ENCODE measurements around a stretch of chr4.

DNA sequence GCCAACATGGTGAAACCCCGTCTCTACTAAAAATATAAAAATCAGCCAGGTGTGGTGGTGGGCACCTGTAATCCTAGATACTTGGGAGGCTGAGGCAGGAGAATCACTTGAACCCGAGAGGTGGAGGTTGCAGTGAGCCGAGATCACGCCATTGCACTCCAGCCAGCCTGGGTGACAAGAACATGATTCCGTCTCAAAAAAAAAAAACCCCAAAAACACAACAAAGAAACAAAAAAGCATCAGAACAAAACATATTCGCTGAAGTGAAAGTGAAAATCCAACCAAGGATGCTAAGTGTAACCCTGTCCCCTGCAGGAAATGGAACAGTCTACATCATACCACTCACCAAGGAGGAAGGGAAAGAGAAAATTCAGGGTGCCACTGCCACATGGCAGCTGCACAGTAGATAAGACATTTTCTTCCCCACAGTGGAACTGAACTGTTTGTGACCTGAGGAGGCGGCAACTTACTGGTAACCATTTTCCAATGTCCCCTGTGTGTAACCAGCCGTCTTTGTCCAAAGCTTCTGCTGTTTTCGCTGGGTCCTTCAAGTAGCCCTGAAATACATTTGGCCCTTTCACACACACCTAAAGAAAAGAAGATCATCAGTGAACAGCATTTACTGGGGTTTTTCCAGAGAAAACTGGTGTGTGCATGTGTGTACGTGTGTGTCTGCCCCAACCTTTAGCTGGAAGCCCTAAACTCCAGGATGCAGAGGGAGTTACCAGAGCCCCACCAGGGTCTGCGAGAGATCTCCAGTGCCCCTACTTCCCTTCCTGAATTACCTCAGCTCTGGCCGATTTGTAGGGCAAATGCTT is 28.2 kb upstream of the CENPU start:
- RAMPAGE, long total RNA: no peak
- RRBS, 2 experiments: no CpG with 5 or more reads among the region's 12 CpGs
CAGE:
- cytosol, long polyA minus RNA: no peak
- cytosol, long polyA plus RNA: no peak
- long polyA plus RNA: no peak
- nucleolus, long total RNA: no peak
- nucleus, long polyA plus RNA: no peak
- nucleus, long total RNA: no peak

- RAMPAGE, long total RNA: no peak
- RRBS, 2 experiments: no CpG with 5 or more reads among the region's 12 CpGs
CAGE:
- cytosol, long polyA minus RNA: start-site peak on the minus strand at chr4:184776613-184776620, 41 reads
- cytosol, long polyA plus RNA: no peak
- long polyA plus RNA: no peak
- nucleolus, long total RNA: no peak
- nucleus, long polyA plus RNA: no peak
- nucleus, long total RNA: no peak
Measured at GRCh38 chr4:184776296-184777027, 42.6 kb upstream of the CENPU start.

DNA sequence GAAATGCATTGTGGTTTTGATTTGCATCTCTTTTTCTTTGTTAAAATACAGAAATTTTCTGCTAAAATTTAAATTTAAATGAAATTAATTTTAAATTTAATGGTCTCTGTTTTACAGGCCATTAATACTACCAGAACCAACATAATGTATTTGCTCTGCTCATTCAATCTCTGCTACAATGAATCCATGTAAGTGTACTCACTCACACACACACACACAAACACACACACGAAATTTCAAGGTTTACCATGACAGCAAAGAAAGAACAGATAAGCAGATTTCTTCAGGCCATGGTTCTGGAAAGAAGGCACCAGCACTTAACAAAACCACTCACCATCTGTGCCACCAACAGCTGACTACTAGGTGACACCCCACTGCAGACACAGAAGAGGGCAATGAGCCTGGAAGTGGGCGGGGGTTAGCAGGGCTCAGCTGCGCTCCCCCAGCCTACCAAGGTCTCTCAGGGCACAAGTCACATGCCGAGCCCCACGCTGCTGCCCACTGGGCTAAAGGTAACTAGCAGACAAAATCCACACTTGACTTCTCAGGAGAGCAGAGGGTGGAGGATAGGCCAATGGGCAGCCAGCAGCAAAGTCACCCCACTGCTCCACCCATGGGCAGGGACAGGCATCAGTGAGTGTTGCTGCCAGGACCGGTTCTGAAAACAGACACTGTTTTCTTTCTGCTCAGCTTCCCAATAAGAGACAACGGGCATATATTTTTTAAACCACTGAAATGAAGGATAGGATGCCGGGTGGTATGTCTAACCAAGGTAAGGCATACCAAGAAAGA is 20.4 kb downstream of the ACSL1 start:
- RAMPAGE, long total RNA: no peak
- RRBS, 2 experiments: 33 to 44% methylated on average over 1 of the region's 8 CpGs
CAGE:
- cytosol, long polyA minus RNA: no peak
- cytosol, long polyA plus RNA: no peak
- long polyA plus RNA: no peak
- nucleolus, long total RNA: no peak
- nucleus, long polyA plus RNA: no peak
- nucleus, long total RNA: no peak

- RAMPAGE, long total RNA: no peak
- RRBS, 2 experiments: no CpG with 5 or more reads among the region's 11 CpGs
CAGE:
- cytosol, long polyA minus RNA: no peak
- cytosol, long polyA plus RNA: no peak
- long polyA plus RNA: no peak
- nucleolus, long total RNA: no peak
- nucleus, long polyA plus RNA: no peak
- nucleus, long total RNA: no peak
Measured at GRCh38 chr4:184817350-184818246, 8.2 kb downstream of the ACSL1 start.

GRCh38 chr4:184819519-184820206 is 6.1 kb downstream of the ACSL1 start:
- RAMPAGE, long total RNA: no peak
- RRBS, 2 experiments: no CpG with 5 or more reads among the region's 8 CpGs
CAGE:
- cytosol, long polyA minus RNA: no peak
- cytosol, long polyA plus RNA: no peak
- long polyA plus RNA: no peak
- nucleolus, long total RNA: no peak
- nucleus, long polyA plus RNA: no peak
- nucleus, long total RNA: no peak

- RAMPAGE, long total RNA: no peak
- RRBS, 2 experiments: no CpG with 5 or more reads among the region's 2 CpGs
CAGE:
- cytosol, long polyA minus RNA: no peak
- cytosol, long polyA plus RNA: no peak
- long polyA plus RNA: no peak
- nucleolus, long total RNA: no peak
- nucleus, long polyA plus RNA: no peak
- nucleus, long total RNA: no peak
Measured at GRCh38 chr4:184821269-184821693, 4.5 kb downstream of the ACSL1 start.

GRCh38 chr4:184822935-184823581 is 2.7 kb downstream of the ACSL1 start:
- RAMPAGE, long total RNA: no peak
- RRBS, 2 experiments: no CpG with 5 or more reads among the region's 2 CpGs
CAGE:
- cytosol, long polyA minus RNA: no peak
- cytosol, long polyA plus RNA: no peak
- long polyA plus RNA: no peak
- nucleolus, long total RNA: no peak
- nucleus, long polyA plus RNA: no peak
- nucleus, long total RNA: no peak

DNA sequence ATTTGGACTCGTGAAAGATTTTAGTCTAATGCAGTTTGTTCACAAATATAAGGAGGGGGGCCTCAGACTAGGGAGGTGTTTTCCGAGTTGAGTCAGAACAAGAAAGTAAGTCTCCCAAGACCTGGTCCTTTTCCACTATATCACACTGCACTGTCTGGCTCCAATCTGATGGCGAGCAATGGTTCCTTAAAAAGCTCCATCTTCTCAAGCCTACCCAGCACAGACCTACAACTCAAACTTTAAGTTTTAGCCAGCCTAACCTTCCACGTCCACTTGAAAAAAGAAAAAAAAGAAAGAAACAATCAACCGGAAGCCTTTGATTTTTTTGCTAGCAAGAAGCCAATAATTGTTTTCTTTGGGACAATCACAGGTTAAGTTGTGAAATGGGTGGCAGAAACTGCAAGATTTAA is 1.2 kb downstream of the ACSL1 start:
- RAMPAGE, long total RNA: no peak
- RRBS, 2 experiments: no CpG with 5 or more reads among the region's 5 CpGs
CAGE:
- cytosol, long polyA minus RNA: no peak
- cytosol, long polyA plus RNA: no peak
- long polyA plus RNA: no peak
- nucleolus, long total RNA: start-site peak on the plus strand centred at position 146 of the sequence, 45 bp wide, 10 reads
- nucleus, long polyA plus RNA: no peak
- nucleus, long total RNA: no peak

GRCh38 chr4:184846730-184847313 is 21.1 kb upstream of the ACSL1 start:
- RAMPAGE, long total RNA: no peak
- RRBS, 2 experiments: no CpG with 5 or more reads among the region's 10 CpGs
CAGE:
- cytosol, long polyA minus RNA: no peak
- cytosol, long polyA plus RNA: no peak
- long polyA plus RNA: no peak
- nucleolus, long total RNA: no peak
- nucleus, long polyA plus RNA: no peak
- nucleus, long total RNA: no peak

GRCh38 chr4:184849145-184849865 is 23.5 kb upstream of the ACSL1 start:
- RAMPAGE, long total RNA: no peak
- RRBS, 2 experiments: no CpG with 5 or more reads among the region's 6 CpGs
CAGE:
- cytosol, long polyA minus RNA: no peak
- cytosol, long polyA plus RNA: no peak
- long polyA plus RNA: no peak
- nucleolus, long total RNA: no peak
- nucleus, long polyA plus RNA: no peak
- nucleus, long total RNA: no peak

- RAMPAGE, long total RNA: no peak
- RRBS, 2 experiments: no CpG with 5 or more reads among the region's 10 CpGs
CAGE:
- cytosol, long polyA minus RNA: no peak
- cytosol, long polyA plus RNA: start-site peak on the minus strand at chr4:184850840-184850948, 7 and 5 reads in 2 replicates
- long polyA plus RNA: start-site peak on the minus strand at chr4:184850840-184850948, 7 and 6 reads in 2 replicates
- nucleolus, long total RNA: start-site peak on the minus strand at chr4:184850840-184850912, 8 reads
- nucleus, long polyA plus RNA: start-site peak on the minus strand at chr4:184850840-184850893, 9 and 6 reads in 2 replicates
- nucleus, long total RNA: no peak
Measured at GRCh38 chr4:184850696-184851796, 25.3 kb upstream of the ACSL1 start.

GRCh38 chr4:185147794-185148567 is 4.9 kb downstream of the SLC25A4 start:
- RAMPAGE, long total RNA: no peak
- RRBS, 2 experiments: no CpG with 5 or more reads among the region's 8 CpGs
CAGE:
- cytosol, long polyA minus RNA: no peak
- cytosol, long polyA plus RNA: no peak
- long polyA plus RNA: no peak
- nucleolus, long total RNA: no peak
- nucleus, long polyA plus RNA: no peak
- nucleus, long total RNA: no peak

- RAMPAGE, long total RNA: no peak
- RRBS, 2 experiments: no CpG with 5 or more reads among the region's 4 CpGs
CAGE:
- cytosol, long polyA minus RNA: no peak
- cytosol, long polyA plus RNA: no peak
- long polyA plus RNA: no peak
- nucleolus, long total RNA: no peak
- nucleus, long polyA plus RNA: no peak
- nucleus, long total RNA: no peak
Measured at GRCh38 chr4:185397310-185397574, 601 bp downstream of the ANKRD37 start.

GRCh38 chr4:185531571-185532153 is 3.6 kb downstream of the PDLIM3 start:
- RAMPAGE, long total RNA: no peak
- RRBS, 2 experiments: no CpG with 5 or more reads among the region's 14 CpGs
CAGE:
- cytosol, long polyA minus RNA: no peak
- cytosol, long polyA plus RNA: no peak
- long polyA plus RNA: no peak
- nucleolus, long total RNA: no peak
- nucleus, long polyA plus RNA: no peak
- nucleus, long total RNA: no peak

GRCh38 chr4:185587154-185588426 is 52.3 kb upstream of the PDLIM3 start:
- RAMPAGE, long total RNA: no peak
- RRBS, 2 experiments: no CpG with 5 or more reads among the region's 41 CpGs
CAGE:
- cytosol, long polyA minus RNA: no peak
- cytosol, long polyA plus RNA: no peak
- long polyA plus RNA: no peak
- nucleolus, long total RNA: no peak
- nucleus, long polyA plus RNA: no peak
- nucleus, long total RNA: no peak

DNA sequence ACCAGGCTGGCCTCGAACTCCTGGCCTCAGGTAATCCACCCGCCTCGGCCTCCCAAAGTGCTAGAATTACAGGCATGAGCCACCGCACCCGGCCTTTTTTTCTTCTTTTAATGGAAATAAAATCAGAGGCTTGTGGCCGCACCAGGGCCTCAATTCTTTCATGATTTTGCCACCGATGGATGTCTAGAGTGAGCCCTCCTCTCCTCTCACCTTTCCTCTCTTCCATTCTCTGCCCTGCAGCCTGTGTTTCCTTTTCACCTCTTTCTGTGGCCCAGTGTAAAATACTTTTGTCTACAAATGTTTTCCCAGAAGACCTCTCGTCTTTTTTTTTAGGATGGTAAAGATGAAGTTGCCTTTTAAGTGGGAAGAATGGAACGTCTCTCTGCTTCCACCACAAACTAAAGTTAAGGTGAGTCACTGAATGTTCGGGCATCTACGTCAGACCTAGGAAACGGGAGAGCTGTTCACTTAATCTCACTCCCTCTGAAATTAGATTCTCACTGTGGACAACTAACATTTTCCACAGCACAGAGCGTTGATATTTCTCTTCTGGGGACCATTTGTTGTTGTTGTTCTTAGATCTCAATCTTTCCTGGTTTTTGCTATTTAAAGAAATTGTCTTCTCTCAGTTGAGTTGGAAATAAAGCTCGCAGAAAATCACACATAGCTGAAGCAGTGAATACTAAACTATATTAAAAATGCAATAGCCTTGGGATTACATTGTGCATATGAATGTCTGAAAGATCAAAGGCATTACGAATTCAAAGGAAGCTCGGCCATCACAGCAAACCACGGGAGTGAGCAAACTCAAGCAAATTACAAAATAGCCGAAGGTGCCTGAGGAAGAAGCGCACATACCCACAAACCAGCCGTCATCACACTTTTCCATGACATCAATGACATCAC is 53.8 kb upstream of the PDLIM3 start:
- RAMPAGE, long total RNA: no peak
- RRBS, 2 experiments: no CpG with 5 or more reads among the region's 20 CpGs
CAGE:
- cytosol, long polyA minus RNA: no peak
- cytosol, long polyA plus RNA: no peak
- long polyA plus RNA: no peak
- nucleolus, long total RNA: no peak
- nucleus, long polyA plus RNA: no peak
- nucleus, long total RNA: no peak

DNA sequence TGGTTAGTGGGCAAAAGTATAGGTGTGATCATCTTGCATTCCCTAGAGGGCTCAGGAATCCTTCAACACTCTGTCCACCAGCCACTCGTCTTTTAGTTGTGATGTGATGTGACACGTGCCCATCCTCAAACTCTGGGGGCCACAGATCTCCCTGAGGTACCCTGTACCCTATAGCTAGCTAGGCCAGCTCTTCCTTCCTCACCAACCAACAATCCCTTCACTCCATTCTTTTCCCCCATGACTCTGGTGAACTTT is 83.7 kb upstream of the PDLIM3 start:
- RAMPAGE, long total RNA: no peak
- RRBS, 2 experiments: no CpG with 5 or more reads among the region's 2 CpGs
CAGE:
- cytosol, long polyA minus RNA: no peak
- cytosol, long polyA plus RNA: no peak
- long polyA plus RNA: no peak
- nucleolus, long total RNA: no peak
- nucleus, long polyA plus RNA: no peak
- nucleus, long total RNA: no peak

- RAMPAGE, long total RNA: no peak
- RRBS, 2 experiments: no CpG with 5 or more reads among the region's 8 CpGs
CAGE:
- cytosol, long polyA minus RNA: no peak
- cytosol, long polyA plus RNA: no peak
- long polyA plus RNA: no peak
- nucleolus, long total RNA: no peak
- nucleus, long polyA plus RNA: no peak
- nucleus, long total RNA: no peak
Measured at GRCh38 chr4:185651085-185651806, 115.9 kb upstream of the PDLIM3 start.

GRCh38 chr4:185695847-185696176 is 116.2 kb downstream of the SORBS2 start:
- RAMPAGE, long total RNA: no peak
- RRBS, 2 experiments: no CpG with 5 or more reads among the region's 7 CpGs
CAGE:
- cytosol, long polyA minus RNA: no peak
- cytosol, long polyA plus RNA: no peak
- long polyA plus RNA: no peak
- nucleolus, long total RNA: no peak
- nucleus, long polyA plus RNA: no peak
- nucleus, long total RNA: no peak

DNA sequence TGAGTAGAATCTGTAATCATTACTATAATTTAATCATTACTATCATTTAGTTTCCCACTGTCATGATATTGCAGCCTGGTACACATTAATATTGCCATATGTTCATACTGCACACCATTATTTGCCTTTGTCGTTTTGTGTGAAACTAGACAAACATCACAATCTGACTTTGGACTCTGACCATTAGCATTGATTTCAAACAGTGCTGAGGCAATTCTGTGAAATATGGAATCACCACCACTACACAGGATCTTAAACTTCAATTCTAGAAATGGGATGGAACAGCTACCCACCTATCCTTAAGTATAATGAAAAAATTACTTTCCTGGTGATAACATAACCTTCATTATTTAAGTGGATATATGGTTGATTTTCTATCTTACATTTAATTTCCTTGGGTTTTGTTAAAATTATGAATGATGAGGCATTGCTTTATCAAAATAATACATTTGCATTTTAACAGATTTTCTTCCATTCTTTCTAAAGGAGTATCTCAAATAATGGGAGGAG is 98.2 kb downstream of the SORBS2 start:
- RAMPAGE, long total RNA: no peak
- RRBS, 2 experiments: no CpG with 5 or more reads among the region's 1 CpG
CAGE:
- cytosol, long polyA minus RNA: no peak
- cytosol, long polyA plus RNA: no peak
- long polyA plus RNA: no peak
- nucleolus, long total RNA: no peak
- nucleus, long polyA plus RNA: no peak
- nucleus, long total RNA: no peak

All from GM12878 (cell line).